Endodermal cell (in vitro differentiated cells): ENCODE results near the genes ZNF26 and ANHX.

- PRO-cap, result bidirectional peak, plus-strand start at chr12:132986420, minus-strand start at chr12:132986238
Observed at GRCh38 chr12:132986163-132987112, at the start of gene ZNF26. ZNF26 (plus strand) TSS chr12:132986367.

DNA sequence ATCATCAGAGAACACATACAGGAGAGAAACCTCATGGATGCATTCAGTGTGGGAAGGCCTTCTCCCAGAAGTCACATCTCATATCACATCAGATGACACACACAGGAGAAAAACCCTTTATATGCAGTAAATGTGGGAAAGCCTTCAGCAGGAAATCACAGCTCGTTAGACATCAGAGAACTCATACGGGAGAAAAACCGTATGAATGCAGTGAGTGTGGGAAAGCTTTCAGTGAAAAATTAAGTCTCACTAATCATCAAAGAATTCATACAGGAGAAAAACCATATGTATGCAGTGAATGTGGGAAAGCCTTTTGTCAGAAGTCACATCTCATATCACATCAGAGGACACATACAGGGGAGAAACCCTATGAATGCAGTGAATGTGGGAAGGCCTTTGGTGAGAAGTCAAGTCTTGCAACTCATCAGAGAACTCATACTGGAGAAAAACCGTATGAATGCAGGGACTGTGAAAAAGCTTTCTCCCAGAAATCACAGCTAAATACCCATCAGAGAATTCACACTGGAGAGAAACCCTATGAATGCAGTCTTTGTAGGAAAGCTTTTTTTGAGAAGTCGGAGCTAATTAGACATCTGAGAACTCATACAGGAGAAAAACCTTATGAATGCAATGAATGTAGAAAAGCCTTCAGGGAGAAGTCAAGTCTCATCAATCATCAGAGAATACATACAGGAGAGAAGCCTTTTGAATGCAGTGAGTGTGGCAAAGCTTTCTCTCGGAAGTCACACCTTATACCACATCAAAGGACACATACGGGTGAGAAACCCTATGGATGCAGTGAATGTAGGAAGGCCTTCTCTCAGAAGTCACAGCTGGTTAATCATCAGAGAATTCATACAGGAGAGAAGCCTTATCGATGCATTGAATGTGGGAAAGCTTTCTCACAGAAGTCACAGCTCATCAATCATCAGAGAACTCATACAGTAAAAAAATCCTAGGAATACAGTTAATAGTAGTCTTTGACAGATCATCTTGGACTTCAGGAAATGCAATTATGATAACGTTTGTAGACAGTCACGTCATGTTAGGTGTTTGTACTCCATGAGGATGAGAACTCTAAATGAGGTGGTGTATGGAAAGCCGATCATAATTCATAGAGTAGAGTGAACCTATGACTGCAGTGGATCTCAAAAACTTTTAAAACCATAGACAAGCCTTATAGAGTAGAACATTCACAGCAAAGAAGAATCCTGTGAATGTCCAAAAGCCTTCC is 21.1 kb downstream of the ZNF84 start:
- PRO-cap, result no peak

DNA sequence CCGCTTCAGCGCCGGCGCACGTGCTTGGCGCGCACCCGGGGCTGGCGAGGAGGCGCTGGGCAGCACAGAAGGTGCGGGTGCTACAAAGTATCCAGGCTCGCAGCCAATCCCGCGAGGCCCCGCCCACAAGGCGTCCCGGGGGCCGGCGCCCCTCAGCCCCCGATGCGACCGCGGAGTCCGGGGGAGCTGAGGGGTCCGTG is at the start of gene ANHX:
Gene ANHX, minus strand, starts transcription at position 61 of the 200 bp plus-strand sequence.
- PRO-cap, result no peak